Upper lobe of left lung (tissue), 5 donors: ENCODE measurements around a stretch of chr3.

DNA sequence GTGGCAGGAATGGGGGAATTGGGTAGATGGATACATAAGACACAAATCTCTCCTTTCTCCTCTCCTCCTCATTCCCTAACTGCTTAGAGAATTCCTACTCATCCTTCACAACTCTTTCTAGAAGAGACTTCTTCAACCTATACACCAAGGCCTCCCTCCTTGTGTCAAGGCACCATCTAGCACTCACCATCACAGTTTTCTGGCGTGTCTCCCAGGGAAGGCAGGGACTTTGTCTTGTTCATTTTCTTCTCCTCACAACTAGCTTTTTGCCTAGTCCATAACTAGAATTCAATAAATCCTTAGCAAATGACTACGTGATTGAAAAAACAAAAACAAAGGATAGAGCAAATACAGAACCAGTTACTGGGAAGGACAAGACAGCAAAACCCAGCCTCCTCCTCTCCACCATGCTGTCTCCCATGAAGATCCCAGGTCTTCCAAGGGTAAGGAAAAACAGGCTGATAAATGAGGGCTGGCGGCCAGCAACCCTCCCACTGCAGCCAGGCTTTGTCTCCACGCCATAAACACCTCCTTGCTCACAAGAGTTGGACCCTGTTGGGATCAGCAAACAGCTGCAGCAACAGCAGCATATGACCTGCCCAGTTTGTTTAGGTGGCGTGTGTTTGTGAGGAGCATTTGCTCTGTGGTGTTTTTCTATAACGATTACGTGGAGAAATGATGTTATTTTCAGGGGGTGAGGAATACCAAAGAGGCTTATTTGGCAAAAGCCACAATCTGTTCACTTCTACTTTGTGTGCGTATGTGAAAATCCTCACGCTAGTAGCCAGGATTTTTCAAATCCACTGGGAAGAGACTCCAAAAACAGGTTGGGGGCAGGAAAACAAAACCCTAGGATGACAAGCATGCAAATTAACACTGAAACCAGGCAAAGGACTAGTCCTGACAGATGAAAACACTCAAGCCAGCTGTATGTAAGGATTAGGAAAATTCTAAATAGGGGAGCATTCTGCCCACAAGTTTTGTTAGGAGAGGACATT lies 58.6 kb downstream of the RFTN1 start:
- PRO-cap, 2 experiments = no peak in any of the 2 experiments
- RAMPAGE, long total RNA, 4 experiments = start-site peak on the minus strand in 2 of 4 experiments, centred at positions 242 to 250 of the sequence, 10 to 12 reads per replicate

DNA sequence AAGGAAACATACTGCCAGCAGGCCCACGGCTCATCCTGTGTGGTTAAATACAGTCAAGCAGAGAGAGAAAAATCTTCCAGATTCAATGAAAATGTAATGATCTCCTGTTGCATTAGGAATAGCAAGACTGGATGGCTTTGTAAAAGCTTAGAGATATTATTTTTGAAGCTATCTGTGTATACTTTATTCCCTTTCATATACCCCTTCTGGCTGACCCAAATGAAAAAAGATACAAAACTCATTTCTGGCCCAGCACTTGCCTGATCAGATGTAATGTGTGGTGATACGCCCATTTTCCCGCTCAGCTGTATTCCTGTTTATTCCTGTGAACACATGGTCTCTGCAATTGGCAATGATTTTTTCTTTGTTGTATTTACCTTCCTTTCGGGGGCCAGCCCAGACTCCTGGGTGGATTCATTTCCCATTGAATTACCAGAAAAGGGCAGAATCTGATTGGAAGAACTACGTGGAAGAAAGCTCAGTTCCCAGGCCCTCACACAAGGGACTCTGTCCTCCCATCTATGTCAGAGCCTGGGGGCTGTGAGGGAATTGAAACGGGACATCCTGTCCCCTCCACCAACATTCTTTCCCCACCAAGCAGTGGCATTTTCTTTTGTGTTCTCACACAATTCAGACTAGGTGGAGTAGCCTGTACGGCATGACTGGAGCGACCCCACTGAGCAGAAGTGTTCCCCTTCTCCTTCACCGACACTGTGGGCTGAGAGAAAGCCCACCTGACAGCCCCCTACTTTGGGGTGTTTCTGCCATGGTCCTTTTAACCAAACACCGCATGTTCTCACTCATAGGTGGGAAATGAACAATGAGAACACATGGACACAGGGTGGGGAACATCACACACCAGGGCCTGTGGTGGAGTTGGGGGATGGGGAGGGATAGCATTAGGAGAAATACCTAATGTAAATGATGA lies 31.9 kb upstream of the RFTN1 start:
- PRO-cap, 2 experiments = peak in 1 of 2 experiments; most common plus-strand start position 445 of the sequence (in 1); most common minus-strand start position 307 of the sequence (in 1)
- RAMPAGE, long total RNA, 4 experiments = no peak in any of the 4 experiments

- PRO-cap, 2 experiments = no peak in any of the 2 experiments
- RAMPAGE, long total RNA, 4 experiments = no peak in any of the 4 experiments
Observed at GRCh38 chr3:16801169-16801587, 83.6 kb upstream of the PLCL2 start.

- PRO-cap, 2 experiments = no peak in any of the 2 experiments
- RAMPAGE, long total RNA, 4 experiments = no peak in any of the 4 experiments
Observed at GRCh38 chr3:16885769-16886120, 990 bp downstream of the PLCL2 start.

DNA sequence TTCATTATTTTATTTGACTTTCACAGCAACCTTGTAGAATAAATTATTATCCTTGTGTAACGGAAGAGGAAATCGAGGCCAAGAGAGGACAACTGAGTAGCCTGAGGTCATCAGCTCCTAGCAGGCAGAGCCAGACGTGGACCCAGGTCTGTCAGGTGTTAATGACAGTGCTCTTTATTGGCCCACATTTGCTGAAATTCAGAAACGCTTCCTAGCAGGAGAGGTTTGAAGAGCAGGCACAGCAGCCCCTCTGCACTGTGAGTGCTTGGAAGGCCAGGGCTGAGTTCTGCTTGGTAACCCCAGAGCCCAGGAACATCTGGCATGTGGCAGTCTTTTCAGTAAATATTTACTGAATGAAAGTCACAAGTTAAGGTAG lies 102.3 kb downstream of the PLCL2 start:
- PRO-cap, 2 experiments = no peak in any of the 2 experiments
- RAMPAGE, long total RNA, 4 experiments = no peak in any of the 4 experiments

DNA sequence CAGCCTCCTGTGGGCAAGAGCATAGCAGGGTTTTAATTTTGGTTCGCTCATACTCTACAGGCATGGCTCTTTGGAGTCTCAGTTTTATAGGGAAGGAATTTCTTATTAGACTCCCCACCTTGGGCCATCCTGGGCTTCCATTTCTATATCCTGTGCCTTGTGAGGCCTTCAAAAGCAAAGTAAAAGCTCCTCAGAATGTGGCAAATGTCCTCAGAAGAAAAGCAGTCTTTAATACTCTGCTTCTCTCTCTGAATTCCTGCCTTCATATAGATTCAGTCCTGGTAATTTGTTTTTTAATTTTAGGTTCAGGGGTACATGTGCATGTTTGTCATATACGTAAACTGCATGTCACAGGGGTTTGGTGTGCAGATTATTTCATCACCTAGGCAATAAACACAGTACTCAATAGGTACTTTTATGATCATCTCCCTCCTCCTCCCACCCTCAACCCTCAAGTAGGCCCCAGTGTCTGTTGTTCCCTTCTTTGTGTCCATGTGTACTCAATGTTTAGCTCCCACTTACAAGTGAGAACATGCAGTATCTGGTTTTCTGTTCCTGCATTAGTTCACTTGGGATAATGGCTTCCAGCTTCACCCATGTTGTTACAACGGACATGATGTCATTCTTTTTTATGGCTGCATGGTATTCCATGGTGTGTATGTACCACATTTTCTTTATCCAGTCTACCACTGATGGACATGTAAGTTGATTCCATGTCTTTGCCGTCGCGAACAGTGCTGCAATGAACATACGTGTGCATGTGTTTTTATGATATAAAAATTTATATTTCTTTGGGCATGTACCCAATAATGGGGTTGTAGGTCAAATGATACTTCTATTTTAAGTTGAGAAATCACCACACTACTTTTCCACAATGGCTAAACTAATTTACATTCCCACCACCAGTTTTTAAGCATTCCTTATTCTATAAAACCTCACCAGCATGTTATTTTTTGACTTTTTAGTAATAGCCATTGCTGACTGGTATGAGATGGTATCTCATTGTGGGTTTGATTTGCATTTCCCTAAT lies 16.7 kb downstream of the TBC1D5 start:
- PRO-cap, 2 experiments = no peak in any of the 2 experiments
- RAMPAGE, long total RNA, 4 experiments = no peak in any of the 4 experiments

- PRO-cap, 2 experiments = no peak in any of the 2 experiments
- RAMPAGE, long total RNA, 4 experiments = no peak in any of the 4 experiments
Observed at GRCh38 chr3:17749847-17750363, 7.5 kb upstream of the TBC1D5 start.

- PRO-cap, 2 experiments = no peak in any of the 2 experiments
- RAMPAGE, long total RNA, 4 experiments = no peak in any of the 4 experiments
Observed at GRCh38 chr3:18442915-18443281, 17.8 kb upstream of the SATB1 start.

DNA sequence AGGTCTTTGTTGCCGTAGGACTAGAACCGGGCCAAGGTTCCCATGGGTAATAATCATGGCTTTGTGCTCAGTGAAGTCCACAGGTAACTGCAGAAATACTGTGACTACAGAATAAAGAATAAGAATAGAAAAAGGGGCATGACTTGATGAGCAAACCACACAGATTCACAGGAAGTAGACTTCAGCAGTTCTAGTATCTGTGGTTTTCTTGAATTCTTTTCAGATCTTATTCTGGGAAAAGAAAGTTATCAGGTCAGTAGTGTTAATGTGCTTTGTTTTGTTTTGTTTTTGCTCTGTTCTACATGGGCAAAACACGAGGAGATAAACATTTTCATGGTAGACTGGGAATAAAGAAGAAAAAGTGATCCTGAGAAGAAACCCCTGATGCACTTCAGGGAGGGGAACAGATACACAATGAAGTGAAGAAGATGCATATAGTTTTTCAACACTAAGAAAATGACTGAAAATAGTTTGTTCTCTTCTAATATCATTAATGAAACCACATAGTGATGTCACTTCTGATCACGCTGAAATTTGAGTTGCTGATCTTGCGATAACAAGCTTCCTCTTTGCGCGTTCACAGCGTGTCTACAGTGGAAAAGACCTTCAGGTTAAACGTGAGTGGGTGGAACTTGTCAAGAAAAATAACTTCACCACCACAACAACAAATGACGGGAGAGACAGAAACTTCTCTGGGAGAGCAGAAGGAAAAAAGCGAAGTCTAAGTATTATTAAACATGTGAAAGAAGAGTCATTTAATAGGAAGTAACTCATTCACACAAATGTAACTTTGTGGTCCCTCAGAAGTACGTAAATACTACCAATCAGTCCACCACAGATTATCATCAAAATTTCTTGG lies 315.8 kb upstream of the SATB1 start:
- PRO-cap, 2 experiments = no peak in any of the 2 experiments
- RAMPAGE, long total RNA, 4 experiments = no peak in any of the 4 experiments

DNA sequence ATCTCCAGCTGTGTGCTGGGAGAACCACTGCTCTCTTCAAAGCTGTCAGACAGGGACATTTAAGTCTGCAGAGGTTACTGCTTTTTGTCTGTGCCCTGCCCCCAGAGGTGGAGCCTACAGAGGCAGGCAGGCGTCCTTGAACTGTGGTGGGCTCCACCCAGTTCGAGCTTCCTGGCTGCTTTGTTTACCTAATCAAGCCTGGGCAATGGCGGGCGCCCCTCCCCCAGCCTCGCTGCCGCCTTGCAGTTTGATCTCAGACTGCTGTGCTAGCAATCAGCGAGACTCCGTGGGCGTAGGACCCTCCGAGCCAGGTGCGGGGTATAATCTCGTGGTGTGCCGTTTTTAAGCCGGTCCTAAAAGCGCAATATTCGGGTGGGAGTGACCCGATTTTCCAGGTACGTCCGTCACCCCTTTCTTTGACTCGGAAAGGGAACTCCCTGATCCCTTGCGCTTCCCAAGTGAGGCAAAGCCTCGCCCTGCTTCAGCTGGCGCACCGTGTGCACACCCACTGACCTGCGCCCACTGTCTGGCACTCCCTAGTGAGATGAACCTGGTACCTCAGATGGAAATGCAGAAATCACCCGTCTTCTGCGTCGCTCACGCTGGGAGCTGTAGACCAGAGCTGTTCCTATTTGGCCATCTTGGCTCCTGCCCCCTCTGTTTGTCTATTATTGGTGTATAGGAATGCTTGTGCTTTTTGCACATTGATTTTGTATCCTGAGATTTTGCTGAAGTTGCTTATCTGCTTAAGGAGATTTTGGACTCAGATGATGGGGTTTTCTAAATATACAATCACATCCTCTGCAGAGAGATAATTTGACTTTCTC lies 45.4 kb upstream of the KCNH8 start:
- PRO-cap, 2 experiments = no peak in any of the 2 experiments
- RAMPAGE, long total RNA, 4 experiments = no peak in any of the 4 experiments

DNA sequence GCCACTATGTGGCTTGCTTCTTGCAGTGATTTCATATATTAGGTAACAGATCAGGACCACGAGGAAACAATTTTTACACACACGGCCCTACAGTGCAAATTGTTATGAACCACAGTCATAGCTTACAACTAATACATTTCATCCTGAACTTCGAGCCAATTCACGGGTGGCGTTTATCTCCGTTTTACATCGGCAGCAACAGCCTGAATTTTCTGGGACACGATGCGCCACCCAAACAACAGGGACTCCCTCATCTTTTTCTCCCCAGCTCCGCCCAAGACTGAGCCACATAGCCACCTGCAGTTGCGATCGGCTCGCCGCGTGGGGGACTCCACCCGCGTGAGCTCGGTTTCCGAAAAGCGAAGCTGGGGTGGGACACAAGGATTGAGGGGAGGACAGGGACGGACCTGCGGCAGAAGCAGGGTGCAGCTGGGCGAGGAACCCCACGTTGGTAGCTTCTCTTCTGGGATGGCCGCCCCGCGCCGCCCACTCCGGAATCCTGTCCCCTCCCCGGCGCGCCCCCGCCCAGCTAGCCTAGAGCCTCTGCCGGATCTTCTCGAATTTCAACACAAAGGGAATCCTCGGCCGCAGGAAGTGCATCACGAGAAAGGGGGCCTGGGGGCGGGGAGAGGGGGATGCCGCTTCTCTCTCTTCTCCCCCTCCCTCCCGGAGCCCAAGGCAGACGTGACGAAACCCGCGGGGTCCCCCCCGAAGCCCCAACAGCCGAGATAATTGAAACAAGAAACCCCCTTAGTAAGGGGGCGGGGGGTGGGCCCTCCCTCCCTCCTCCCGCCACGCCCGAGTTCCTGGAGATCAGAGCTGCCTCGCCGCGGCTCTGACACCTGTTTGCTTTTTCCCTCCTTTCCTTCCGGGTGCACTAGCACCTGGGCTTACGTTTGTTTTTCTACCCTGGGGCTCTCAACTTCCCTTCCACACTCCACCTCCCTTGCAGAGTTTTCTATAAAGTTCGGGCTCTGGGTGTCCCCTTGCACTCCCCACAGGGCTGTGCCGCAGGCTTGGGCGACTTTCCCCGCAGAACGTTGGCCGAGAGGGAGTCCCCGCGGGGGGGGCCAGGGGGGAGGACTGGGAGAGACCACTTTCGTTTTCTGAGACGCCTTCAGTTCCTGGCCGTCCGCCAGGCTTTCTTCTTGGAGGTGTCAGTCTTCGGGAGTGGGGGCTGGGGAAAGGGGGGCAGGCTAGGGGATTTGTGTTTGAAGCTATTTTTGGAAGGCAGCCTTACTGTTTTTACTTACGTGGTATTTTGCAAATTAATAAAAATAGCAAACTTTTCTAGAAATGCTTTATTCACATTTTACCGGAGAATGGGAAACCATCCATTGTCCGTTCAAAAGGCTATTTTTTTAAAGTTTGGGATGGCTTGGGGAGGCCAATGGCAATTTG lies 1.4 kb upstream of the KCNH8 start:
- PRO-cap, 2 experiments = peak in 1 of 2 experiments; most common plus-strand start position 380 of the sequence (in 1); most common minus-strand start position 545 of the sequence (in 1)
- RAMPAGE, long total RNA, 4 experiments = no peak in any of the 4 experiments

DNA sequence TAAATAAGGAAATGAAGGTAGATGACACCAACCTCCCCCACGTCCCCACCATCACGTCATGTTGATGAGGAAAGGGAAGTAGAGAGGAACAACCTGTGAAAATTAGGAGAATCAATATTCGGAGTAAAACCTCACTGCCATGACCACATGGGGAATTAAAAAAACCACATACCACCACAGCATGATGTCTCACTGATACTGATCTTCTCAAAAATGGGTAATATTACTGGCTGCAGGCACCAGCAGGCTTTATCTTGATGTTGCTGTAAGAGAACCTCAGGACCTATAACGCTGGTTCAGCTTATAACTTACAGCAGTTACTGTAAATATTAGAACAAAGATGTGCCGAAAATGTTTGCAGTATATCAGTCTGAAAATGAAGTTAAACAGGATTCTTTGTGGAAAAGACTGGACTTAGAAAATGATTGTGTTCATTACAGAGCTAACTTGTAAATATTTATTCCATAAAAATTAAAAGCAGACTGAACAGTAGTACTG lies 64.1 kb downstream of the KAT2B start:
- PRO-cap, 2 experiments = no peak in any of the 2 experiments
- RAMPAGE, long total RNA, 4 experiments = no peak in any of the 4 experiments

DNA sequence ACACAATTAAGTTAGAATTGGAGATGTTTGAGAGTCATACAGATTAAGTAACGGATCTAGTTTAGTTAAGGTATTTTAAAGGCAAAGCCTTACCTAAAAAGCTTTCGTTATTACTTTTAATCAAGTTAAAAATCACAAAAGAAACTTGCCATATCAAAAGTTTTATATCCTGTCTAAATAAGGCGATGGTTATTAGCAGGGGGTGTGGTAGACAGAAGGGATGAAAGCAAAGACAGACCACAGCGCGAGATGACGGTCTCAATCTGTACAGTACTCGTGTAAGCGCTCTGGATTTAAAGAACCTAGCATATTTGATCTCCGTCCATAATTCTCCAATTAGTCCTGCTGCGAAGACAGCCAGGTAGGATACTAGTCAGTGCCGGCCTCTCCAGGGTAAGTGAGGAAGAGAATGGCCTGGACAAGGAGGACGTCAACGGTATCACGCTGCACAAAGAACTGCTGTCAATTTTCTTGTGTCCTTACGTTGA lies 743 bp downstream of the SGO1 start:
- PRO-cap, 2 experiments = no peak in any of the 2 experiments
- RAMPAGE, long total RNA, 4 experiments = no peak in any of the 4 experiments

DNA sequence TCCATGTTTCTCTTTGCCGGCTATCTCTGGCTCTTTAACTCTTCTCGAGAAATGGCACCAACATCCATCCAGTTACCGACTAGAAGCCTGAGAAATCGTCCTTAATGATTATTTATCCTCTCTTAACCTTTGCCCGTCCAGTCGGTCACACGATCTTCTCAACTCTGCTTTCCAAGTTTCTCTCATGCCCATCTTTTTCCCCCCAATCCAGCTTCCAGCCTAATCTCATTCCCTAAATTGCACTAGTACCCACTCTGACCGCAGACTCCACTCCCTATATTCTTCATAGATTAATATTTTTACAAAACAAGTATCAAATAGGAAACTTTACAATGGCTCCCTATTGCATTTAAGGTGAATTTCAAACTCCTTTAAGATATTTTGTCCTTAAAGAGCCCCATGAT lies 691 bp upstream of the SGO1 start:
- PRO-cap, 2 experiments = no peak in any of the 2 experiments
- RAMPAGE, long total RNA, 4 experiments = no peak in any of the 4 experiments

- PRO-cap, 2 experiments = no peak in any of the 2 experiments
- RAMPAGE, long total RNA, 4 experiments = no peak in any of the 4 experiments
Observed at GRCh38 chr3:20232973-20233172, 46.9 kb upstream of the SGO1 start.

DNA sequence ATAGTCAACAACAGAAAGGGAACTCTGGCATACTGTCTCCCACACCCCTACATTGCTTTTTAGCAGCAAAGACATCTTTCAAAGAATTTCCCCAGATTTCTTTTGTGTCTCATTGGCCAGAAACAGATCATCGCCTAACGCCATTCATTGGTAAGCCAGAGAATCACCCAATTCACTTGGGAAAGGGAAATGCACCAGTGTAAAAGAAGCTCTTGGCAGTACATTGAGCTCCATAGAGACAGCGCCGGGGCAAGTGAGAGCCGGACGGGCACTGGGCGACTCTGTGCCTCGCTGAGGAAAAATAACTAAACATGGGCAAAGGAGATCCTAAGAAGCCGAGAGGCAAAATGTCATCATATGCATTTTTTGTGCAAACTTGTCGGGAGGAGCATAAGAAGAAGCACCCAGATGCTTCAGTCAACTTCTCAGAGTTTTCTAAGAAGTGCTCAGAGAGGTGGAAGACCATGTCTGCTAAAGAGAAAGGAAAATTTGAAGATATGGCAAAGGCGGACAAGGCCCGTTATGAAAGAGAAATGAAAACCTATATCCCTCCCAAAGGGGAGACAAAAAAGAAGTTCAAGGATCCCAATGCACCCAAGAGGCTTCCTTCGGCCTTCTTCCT lies 630.6 kb upstream of the ZNF385D start:
- PRO-cap, 2 experiments = peak in 1 of 2 experiments; most common plus-strand start position 233 of the sequence (in 1)
- RAMPAGE, long total RNA, 4 experiments = start-site peak on the plus strand in 3 of 4 experiments, centred at positions 225 to 506 of the sequence, 15 to 892 reads per replicate

GRCh38 chr3:22615525-22615817 lies 587.7 kb upstream of the UBE2E2 start:
- PRO-cap, 2 experiments = no peak in any of the 2 experiments
- RAMPAGE, long total RNA, 4 experiments = no peak in any of the 4 experiments

GRCh38 chr3:23710573-23711184 lies 95.1 kb upstream of the UBE2E1 start:
- PRO-cap, 2 experiments = no peak in any of the 2 experiments
- RAMPAGE, long total RNA, 4 experiments = no peak in any of the 4 experiments

- PRO-cap, 2 experiments = no peak in any of the 2 experiments
- RAMPAGE, long total RNA, 4 experiments = no peak in any of the 4 experiments
Observed at GRCh38 chr3:23748868-23749219, 56.9 kb upstream of the UBE2E1 start.

GRCh38 chr3:23919554-23920672 lies 3.0 kb downstream of the RPL15 start:
- PRO-cap, 2 experiments = no peak in any of the 2 experiments
- RAMPAGE, long total RNA, 4 experiments = no peak in any of the 4 experiments